Endothelial cell of umbilical vein (primary cell): ENCODE measurements around the gene TMC8.

DNA sequence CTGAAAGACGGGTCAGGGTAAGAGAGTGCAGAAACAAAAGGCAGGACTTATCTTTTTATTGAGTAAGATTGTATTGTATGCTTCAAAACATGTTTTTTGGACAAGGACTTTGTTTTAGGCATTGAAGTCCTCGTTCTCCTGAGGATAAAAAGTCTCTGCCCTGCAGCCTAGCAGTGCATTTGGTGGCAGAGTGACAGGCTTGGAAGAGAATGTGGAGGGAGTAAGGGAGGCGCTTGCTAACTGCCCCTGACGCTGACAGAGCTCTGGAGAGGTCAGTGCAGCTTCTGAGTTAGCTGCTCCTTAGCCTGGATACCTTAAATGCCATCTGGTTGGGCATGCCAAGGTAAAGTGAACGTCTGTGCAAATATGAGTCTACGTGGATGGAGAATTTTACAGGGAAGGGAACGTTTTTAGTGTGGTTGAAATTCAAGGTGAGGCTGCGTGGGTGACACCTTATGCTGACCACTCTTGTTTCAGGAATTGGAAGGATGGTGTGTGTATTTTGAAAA lies 44.3 kb downstream of the SEC14L1 start:
- PRO-cap = no peak
CAGE:
- cytosol, long polyA minus RNA = no peak
- cytosol, long polyA plus RNA = no peak
- long polyA plus RNA = no peak
- nucleus, long polyA minus RNA = no peak
- nucleus, long polyA plus RNA = no peak

DNA sequence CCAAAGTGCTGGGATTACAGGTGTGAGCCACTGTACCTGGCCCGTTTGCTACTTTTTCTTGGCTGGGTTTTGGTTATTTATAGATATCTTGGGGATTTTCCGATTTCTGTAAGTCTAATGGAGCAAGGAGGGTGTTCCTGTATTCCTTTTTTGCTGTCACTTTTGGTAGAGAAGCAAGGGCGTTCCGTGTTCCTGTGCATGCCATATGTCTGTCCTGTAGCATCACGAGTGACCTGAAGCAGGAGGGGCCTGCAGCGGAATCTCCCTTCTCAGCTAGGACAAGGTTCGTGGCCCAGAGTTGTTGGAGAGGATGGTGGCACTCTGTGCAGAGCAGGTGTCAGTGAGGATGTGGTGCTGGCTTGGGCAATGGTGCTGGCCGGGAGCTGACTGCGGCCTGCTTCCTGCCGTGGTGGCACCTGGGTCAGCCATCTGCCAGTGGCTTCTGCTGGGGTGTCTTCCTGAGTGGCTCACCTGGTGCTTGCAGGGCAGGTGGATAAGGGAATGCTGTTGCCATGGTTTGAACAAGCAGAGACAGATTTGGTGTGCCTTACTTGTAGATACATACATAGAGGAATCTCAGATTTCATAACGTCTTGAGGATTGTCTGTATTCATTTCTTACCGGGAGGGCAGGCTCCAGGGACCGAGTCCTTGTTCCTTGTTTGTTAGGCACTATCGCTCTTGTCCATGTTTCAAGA lies 69.5 kb downstream of the SEC14L1 start:
- PRO-cap = no peak
CAGE:
- cytosol, long polyA minus RNA = no peak
- cytosol, long polyA plus RNA = no peak
- long polyA plus RNA = no peak
- nucleus, long polyA minus RNA = no peak
- nucleus, long polyA plus RNA = no peak

- PRO-cap = unidirectional peak, plus-strand start at chr17:77213395
CAGE:
- cytosol, long polyA minus RNA = no peak
- cytosol, long polyA plus RNA = no peak
- long polyA plus RNA = no peak
- nucleus, long polyA minus RNA = no peak
- nucleus, long polyA plus RNA = no peak
These were observed 68.1 kb upstream of the SEPTIN9 start for GRCh38 chr17:77213141-77213603.

DNA sequence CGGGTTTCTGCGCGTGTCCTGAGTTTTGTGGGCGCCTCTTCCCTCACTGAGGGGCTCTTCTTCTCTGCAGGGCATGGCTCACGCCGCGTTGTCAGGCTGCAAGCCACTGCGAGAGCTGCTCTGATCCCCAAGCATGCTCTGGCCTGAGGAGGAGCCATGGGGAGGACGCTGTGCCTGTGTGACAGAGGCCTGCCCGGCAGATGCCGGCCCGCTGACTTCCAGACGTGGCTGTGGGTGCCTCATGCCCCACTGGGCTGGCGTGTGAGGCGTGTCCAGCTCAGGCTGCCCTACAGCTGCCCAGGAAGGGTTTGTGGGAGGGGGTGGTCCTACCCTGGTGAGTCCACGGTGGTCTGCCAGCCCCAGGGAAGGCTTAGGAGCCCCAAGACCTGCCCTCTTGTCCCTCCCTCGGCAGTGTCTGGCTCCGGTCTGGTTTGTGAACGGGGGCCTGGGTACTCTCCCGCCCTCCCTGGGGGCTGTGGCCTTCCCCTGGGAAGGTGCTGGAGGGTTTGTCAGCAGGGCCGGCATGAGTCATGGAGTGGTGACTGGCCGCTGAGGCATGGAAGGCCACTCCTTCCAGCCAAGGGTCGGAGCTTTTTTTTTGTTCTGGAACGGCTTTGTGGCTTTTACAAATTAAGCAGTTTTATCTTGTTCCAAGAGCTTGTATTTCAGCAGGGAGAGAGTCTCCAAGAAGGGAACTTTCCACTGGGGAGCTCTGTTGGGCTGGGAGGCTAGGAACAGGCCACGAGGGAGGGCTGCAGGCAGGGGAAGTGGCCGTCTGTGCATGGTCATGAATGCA lies 41.6 kb downstream of the SEPTIN9 start:
- PRO-cap = bidirectional peak, plus-strand start at position 557 of the sequence, minus-strand start at position 428 of the sequence
CAGE:
- cytosol, long polyA minus RNA = no peak
- cytosol, long polyA plus RNA = no peak
- long polyA plus RNA = no peak
- nucleus, long polyA minus RNA = no peak
- nucleus, long polyA plus RNA = no peak

GRCh38 chr17:77354305-77355176 lies 73.2 kb downstream of the SEPTIN9 start:
- PRO-cap = no peak
CAGE:
- cytosol, long polyA minus RNA = no peak
- cytosol, long polyA plus RNA = no peak
- long polyA plus RNA = no peak
- nucleus, long polyA minus RNA = no peak
- nucleus, long polyA plus RNA = no peak

- PRO-cap = bidirectional peak, plus-strand start at chr17:77373354, minus-strand start at chr17:77373199
CAGE:
- cytosol, long polyA minus RNA = start-site peak on the plus strand at chr17:77373057-77373830, 17 reads
- cytosol, long polyA plus RNA = start-site peak on the plus strand at chr17:77373334-77373395, 86 and 105 reads in 2 replicates
- long polyA plus RNA = start-site peak on the plus strand at chr17:77373336-77373390, 133 and 123 reads in 2 replicates
- nucleus, long polyA minus RNA = start-site peak on the plus strand at chr17:77373324-77373365, 104 reads
- nucleus, long polyA plus RNA = start-site peak on the plus strand at chr17:77373334-77373365, 27 and 26 reads in 2 replicates
These were observed 91.7 kb downstream of the SEPTIN9 start for GRCh38 chr17:77372731-77373718.

DNA sequence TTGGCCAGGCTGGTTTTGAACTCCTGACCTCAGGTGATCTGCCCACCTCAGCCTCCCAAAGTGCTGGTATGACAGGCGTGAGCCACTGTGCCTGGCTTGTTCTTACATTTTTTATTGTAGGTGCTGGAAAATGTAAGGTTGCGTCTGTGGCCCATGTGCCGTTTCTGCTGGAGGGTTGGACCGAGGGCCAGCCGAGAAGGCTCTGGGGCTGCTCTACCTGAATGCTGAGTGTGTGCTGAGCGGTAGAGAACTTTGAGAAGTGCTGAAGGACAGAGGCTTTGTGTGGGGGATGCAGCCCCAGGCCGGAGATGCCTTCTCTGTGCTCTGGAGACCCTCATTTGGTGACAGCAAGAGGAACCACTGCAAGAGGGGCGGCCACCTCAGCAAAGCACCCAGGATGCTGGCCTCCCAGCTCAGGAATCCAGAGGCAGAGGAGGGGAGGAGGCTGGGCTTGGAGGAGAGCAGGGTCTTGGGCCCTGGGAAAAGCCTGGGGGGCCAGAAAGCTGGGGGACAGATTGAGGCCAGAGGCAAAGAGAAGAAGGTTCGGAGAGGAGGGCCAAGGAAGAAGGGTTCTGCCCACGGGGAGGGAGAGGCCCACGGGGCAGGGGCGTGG lies 167.8 kb downstream of the SEPTIN9 start:
- PRO-cap = no peak
CAGE:
- cytosol, long polyA minus RNA = no peak
- cytosol, long polyA plus RNA = no peak
- long polyA plus RNA = no peak
- nucleus, long polyA minus RNA = no peak
- nucleus, long polyA plus RNA = no peak

DNA sequence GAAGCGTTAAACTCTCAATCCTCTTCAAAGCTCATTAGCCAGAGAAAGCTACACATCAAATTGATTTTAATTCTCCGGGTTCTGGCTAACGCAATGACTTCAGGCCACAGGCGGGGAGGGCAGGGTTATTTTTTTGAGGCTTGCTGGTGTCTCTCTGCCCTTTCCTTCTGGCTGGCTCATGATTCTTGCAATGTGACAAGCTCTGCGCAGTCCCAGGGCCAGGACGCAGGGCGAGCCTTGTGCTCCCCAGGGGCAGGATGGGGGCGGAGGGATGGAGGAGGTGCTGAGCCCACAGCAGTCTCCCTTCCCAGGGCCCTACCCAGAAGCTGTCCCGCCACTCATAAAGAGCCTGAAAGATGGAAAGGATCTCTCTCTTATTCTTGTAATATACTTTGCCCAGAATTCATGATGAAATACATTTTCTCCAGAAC lies 320.2 kb downstream of the SEPTIN9 start:
- PRO-cap = no peak
CAGE:
- cytosol, long polyA minus RNA = no peak
- cytosol, long polyA plus RNA = no peak
- long polyA plus RNA = no peak
- nucleus, long polyA minus RNA = no peak
- nucleus, long polyA plus RNA = no peak

DNA sequence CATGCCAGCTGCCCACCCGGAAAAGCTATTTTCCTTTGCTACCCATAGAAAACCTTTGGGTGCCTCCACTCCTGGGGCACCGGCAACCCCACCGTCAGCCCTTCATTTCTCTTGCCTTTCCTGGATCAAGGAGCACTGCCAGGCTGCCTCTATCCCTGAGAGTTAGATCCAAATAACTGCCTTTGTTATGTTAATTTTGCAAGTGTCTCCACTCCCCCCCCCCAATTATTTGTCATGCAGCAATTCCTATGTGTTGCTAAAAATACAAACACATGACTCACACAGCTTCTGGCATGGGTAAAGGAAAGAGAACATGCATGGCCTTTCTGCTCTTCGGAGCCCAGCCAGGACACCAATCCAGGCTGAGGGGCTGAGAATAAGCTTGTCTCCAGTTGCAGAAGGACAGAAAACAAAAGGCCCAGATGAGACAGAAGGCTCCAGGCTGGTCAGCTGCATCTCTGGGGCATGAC lies 148.0 kb upstream of the TNRC6C start:
- PRO-cap = no peak
CAGE:
- cytosol, long polyA minus RNA = no peak
- cytosol, long polyA plus RNA = no peak
- long polyA plus RNA = no peak
- nucleus, long polyA minus RNA = no peak
- nucleus, long polyA plus RNA = no peak

DNA sequence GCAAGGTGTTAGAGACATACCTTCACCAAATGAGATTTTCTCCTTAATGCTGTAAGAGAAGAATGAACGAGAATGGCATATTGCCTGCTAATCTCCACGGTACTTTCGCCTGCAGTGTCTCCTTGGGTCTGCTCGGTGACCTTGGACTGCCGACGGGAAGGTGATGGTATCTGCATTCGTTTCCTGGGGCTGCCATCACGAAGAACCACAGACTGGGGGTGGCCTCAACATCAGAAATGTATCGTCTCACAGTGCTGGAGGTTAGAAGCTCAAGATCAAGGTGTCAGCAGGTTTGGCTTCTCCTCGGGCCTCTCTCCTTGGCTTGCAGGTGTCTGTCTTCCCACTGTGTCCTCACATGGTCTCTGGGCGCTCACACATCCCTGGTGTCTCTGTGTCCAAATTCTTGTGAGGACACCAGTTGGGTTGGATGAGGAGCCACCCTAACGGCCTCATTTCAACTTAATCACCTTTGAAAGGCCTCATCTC lies 86.3 kb upstream of the TNRC6C start:
- PRO-cap = no peak
CAGE:
- cytosol, long polyA minus RNA = no peak
- cytosol, long polyA plus RNA = no peak
- long polyA plus RNA = no peak
- nucleus, long polyA minus RNA = no peak
- nucleus, long polyA plus RNA = no peak

GRCh38 chr17:77879495-77879845 lies 79.0 kb upstream of the TNRC6C start:
- PRO-cap = no peak
CAGE:
- cytosol, long polyA minus RNA = no peak
- cytosol, long polyA plus RNA = no peak
- long polyA plus RNA = no peak
- nucleus, long polyA minus RNA = no peak
- nucleus, long polyA plus RNA = no peak

DNA sequence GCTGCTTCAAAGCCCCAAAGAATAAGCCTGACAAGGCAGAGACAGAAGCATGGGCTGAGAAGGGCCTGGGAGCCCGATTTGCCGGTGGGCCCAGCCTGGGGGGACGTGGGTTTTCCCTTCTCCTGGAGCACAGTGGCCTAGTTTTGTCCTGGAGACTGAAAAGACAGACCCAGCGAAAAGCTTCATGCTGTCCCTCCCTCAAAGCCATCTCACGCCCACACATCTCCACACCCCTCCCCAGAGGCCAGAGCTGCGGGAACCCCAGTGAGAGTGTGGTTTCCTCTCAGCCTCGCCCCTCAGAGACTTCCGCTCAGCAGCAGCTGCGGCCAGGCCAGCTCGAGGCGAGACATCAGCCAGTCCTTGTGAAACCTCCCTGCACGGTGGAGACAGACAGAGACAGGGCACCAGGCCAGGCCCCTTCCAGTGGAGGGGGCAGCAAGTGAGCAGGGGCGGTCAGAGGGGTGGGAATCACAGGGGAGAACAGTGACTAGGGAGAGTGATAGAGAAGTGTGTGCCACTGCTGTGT lies 77.0 kb upstream of the TNRC6C start:
- PRO-cap = no peak
CAGE:
- cytosol, long polyA minus RNA = no peak
- cytosol, long polyA plus RNA = no peak
- long polyA plus RNA = no peak
- nucleus, long polyA minus RNA = no peak
- nucleus, long polyA plus RNA = no peak

DNA sequence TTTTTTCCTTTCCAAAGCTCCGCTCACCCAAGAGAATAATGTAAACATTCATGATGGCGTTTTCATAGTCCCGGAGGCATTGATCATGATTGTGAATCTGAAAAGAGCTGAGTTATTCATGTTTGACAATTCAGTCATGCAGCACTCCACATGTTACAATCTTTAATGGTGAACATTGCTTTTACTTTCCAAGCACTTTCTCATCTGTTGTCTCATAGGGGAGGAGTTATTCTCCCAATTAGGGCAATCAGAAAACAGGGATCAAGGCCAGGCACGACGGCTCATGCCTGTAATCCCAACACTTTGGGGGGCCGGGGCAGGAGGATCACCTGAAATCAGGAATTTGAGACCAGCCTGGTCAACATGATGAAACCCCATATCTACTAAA lies 70.2 kb upstream of the TNRC6C start:
- PRO-cap = no peak
CAGE:
- cytosol, long polyA minus RNA = no peak
- cytosol, long polyA plus RNA = no peak
- long polyA plus RNA = no peak
- nucleus, long polyA minus RNA = no peak
- nucleus, long polyA plus RNA = no peak

DNA sequence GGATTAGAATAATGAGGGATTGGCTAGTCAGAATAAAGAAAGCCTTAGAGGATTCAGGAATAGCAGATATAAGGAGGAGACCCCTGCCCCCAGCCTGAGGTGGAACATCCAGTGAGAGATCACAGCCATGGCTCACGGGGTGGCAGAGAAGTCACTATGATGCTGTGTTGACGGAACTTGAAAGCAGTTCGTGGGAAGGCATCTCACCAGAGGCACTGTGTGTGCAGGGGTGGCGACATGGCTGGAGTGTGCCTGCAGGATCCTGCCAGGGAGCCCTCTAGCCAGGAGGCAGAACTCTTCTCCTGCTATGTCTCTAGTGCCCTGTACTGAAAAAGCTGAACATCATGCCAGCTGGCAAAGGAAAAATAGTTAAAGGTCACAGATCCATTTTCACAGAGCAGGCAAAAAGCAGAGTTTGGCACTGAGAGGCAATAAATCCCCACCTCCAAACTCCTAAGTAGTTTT lies 36.6 kb downstream of the TNRC6C start:
- PRO-cap = no peak
CAGE:
- cytosol, long polyA minus RNA = no peak
- cytosol, long polyA plus RNA = no peak
- long polyA plus RNA = no peak
- nucleus, long polyA minus RNA = no peak
- nucleus, long polyA plus RNA = no peak

DNA sequence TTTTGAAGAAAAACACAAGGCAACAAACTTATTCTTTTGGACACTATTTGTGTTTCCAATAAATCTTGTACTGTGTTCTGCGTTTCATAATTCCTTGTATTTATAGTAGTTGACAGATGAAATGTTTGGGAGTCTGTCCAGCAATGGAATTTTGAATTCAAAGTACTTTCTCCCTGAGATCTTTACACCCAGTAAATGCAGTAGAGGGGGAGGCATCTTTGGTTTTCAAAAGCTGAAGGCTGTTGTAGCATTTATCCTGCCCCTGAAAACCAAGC lies 82.9 kb downstream of the TNRC6C start:
- PRO-cap = unidirectional peak, minus-strand start at position 193 of the sequence
CAGE:
- cytosol, long polyA minus RNA = no peak
- cytosol, long polyA plus RNA = no peak
- long polyA plus RNA = no peak
- nucleus, long polyA minus RNA = no peak
- nucleus, long polyA plus RNA = no peak

DNA sequence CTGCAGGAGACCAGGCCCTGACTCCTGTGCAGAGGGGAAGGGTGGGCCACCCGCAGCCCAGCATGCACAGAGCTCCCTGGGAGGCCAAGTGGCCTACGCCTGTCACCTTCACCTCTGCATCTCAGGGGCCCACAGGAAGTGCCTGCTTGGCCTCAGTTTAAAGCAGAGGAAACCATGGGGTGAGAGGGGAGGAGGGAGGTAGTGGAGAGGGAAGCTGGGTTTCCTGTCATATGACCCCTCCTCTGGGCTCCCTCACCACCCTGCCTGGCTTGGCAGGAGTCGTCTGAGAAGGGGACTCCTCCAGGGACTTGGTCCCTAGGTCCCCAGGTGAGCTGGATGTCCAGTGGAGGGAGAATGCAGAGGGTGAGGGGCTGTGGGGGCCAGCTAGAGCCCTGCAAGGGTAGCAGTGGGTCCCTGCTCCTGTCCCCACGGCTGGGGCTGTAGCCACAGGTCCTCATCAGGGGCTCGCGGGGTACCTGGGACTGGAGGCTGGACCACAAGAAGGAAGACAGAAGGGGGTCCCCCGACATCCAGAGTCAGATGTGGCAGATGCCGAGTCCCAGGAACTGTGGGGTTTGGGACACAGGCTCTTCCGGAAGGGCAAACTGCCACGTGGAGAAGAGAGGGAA lies at the start of gene TMC8:
Gene TMC8, plus strand, starts transcription at position 247 of the 629 bp plus-strand sequence.
- PRO-cap = no peak
CAGE:
- cytosol, long polyA minus RNA = no peak
- cytosol, long polyA plus RNA = no peak
- long polyA plus RNA = no peak
- nucleus, long polyA minus RNA = no peak
- nucleus, long polyA plus RNA = no peak

DNA sequence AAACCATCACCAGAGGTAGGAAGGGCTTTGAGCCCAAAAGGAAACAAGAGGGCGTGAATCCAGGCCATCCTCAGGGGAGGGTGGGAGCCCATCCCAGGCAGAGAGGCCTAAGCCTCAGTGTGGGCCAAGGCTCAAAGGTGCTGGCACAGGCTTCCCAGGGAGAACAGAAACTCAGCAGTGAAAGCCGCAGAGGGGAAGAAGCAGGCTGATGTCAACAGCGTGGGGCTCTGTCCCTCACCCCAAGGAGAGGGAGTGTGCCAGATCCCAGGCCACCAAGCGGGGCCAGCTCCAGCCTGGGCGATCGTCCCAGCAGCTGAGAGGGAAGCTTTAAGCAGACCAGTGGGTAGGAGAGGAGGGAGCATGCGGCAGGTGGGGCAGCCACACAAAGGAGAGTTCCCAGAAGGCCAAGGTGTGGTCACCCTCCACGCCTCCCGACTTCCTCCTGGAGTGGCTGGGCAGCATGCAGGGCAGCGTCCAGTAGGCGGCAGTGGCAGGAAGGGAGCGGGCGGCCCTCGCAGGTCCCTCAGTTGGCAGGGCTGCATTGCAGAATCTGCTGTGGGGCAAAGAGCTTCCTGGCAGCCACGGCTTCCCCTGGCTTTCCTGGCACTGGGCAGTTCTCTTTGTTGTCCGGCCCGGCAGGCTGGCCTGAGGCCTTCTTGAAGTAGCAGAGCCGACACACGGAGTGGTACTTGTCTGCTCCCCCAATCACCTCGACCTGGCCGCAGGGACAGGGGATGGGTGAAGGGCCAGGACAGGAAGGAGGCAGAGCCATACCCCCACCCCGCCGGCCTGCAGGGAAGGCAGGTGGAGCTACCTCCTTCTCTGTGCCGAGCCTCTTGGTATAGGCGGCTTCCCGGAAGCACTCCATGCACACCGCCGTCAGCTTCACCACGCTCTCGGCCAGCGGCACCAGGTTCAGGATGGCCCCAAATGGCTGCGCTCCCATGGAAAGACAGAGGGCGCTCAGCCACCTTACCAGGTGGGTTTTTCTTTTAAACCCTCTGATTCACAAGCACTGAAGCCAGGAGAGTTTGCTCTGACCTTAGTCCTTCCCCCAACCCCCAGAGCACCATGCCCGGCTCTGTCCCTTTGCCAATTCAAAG lies 6.2 kb downstream of the SYNGR2 start:
- PRO-cap = bidirectional peak, plus-strand start at position 613 of the sequence, minus-strand start at position 444 of the sequence
CAGE:
- cytosol, long polyA minus RNA = no peak
- cytosol, long polyA plus RNA = no peak
- long polyA plus RNA = no peak
- nucleus, long polyA minus RNA = no peak
- nucleus, long polyA plus RNA = no peak

DNA sequence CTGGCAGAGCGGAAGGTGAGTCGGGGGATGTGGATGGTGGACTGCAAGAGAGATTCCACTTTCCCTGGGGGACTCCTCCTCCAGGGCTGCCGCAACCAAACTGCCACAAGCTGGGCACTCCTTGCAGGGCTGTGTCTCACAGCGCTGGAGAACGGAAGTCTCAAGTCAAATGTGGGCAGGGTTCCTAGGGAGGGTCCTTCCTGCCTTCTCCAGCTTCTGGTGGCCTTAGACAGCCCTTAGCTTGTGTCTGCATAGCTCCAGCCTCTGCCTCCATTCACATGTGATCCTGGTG lies 11.4 kb upstream of the BIRC5 start:
- PRO-cap = no peak
CAGE:
- cytosol, long polyA minus RNA = no peak
- cytosol, long polyA plus RNA = no peak
- long polyA plus RNA = no peak
- nucleus, long polyA minus RNA = no peak
- nucleus, long polyA plus RNA = no peak

DNA sequence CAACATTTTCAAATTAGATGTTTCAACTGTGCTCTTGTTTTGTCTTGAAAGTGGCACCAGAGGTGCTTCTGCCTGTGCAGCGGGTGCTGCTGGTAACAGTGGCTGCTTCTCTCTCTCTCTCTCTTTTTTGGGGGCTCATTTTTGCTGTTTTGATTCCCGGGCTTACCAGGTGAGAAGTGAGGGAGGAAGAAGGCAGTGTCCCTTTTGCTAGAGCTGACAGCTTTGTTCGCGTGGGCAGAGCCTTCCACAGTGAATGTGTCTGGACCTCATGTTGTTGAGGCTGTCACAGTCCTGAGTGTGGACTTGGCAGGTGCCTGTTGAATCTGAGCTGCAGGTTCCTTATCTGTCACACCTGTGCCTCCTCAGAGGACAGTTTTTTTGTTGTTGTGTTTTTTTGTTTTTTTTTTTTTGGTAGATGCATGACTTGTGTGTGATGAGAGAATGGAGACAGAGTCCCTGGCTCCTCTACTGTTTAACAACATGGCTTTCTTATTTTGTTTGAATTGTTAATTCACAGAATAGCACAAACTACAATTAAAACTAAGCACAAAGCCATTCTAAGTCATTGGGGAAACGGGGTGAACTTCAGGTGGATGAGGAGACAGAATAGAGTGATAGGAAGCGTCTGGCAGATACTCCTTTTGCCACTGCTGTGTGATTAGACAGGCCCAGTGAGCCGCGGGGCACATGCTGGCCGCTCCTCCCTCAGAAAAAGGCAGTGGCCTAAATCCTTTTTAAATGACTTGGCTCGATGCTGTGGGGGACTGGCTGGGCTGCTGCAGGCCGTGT lies 7.6 kb upstream of the TMEM235 start:
- PRO-cap = no peak
CAGE:
- cytosol, long polyA minus RNA = no peak
- cytosol, long polyA plus RNA = no peak
- long polyA plus RNA = no peak
- nucleus, long polyA minus RNA = no peak
- nucleus, long polyA plus RNA = no peak

- PRO-cap = no peak
CAGE:
- cytosol, long polyA minus RNA = no peak
- cytosol, long polyA plus RNA = no peak
- long polyA plus RNA = no peak
- nucleus, long polyA minus RNA = no peak
- nucleus, long polyA plus RNA = no peak
These were observed 20.0 kb downstream of the TMEM235 start for GRCh38 chr17:78251252-78251945.